Measurements from ENCODE around the gene FAM89A.

GRCh38 chr1:230089784-230090642, 23.0 kb downstream of the GALNT2 start:
- RRBS, 2 experiments: no CpG with 5 or more reads among the region's 8 CpGs

GRCh38 chr1:230143530-230144006, 76.5 kb downstream of the GALNT2 start:
- RRBS, 2 experiments: no CpG with 5 or more reads among the region's 9 CpGs

GRCh38 chr1:230381999-230382755, 44.0 kb downstream of the PGBD5 start:
- RRBS, 2 experiments: no CpG with 5 or more reads among the region's 9 CpGs

GRCh38 chr1:230459381-230459958, 33.3 kb upstream of the PGBD5 start:
- RRBS, 2 experiments: no CpG with 5 or more reads among the region's 5 CpGs

GRCh38 chr1:230705350-230706097, 8.4 kb downstream of the AGT start:
- RRBS, 2 experiments: no CpG with 5 or more reads among the region's 19 CpGs

- RRBS, 2 experiments: no CpG with 5 or more reads among the region's 24 CpGs
Observed at GRCh38 chr1:230707439-230708345, 6.2 kb downstream of the AGT start.

GRCh38 chr1:230869467-230870017, 1.2 kb upstream of the C1orf198 start:
- RRBS, 2 experiments: no CpG with 5 or more reads among the region's 5 CpGs

DNA sequence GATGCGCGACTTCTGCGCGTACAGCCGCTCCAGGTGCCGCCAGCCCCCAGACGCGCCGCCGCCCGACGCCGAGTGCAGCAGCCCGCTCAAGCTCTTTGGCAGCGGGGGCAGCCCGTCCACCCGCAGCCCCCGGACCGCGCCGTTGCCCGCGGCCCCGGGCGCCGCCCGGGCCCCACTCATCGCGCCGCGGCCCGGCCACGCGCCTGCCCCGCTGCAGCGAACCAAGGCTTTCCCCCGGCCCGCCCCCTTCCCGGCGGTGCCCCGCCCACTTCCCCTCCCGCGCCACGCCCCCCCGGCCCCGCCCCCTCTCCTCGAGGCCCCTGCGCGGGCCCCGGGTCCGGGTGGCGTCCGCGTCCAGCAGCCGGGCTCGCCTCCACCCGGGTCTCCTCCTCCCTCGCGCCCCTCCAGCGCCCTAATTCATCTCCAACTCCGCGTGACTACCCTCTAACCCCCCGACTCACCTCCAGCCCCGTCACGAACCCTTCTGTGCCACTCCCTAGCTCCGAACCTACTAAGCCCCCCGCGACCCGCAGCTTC, at the start of gene FAM89A:
TSS of gene FAM89A (minus strand) at position 223 of the 537 bp plus-strand sequence.
- RRBS, 2 experiments: under 1 to 2% methylated on average over 18 of the region's 69 CpGs

GRCh38 chr1:231240281-231240990, 539 bp downstream of the C1orf131 start:
- RRBS, 2 experiments: no CpG with 5 or more reads among the region's 21 CpGs

DNA sequence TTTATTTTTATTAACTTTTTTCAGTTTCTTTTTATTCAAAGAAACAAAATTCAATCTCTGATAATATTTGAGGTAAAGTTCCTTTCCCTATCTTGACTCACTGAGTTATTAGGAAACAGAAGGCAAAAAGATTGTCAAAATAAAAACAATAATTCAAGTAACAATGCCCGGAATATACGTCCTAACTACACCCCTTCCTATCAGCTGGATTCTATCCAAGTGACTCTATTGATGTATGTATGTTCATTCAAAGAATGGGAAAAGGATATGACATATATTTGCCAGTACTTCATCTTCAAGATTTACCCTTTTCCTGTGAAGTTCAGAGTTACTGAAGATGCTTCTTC, 13.7 kb downstream of the SPRTN start:
- RRBS, 2 experiments: no CpG with 5 or more reads among the region's 2 CpGs

DNA sequence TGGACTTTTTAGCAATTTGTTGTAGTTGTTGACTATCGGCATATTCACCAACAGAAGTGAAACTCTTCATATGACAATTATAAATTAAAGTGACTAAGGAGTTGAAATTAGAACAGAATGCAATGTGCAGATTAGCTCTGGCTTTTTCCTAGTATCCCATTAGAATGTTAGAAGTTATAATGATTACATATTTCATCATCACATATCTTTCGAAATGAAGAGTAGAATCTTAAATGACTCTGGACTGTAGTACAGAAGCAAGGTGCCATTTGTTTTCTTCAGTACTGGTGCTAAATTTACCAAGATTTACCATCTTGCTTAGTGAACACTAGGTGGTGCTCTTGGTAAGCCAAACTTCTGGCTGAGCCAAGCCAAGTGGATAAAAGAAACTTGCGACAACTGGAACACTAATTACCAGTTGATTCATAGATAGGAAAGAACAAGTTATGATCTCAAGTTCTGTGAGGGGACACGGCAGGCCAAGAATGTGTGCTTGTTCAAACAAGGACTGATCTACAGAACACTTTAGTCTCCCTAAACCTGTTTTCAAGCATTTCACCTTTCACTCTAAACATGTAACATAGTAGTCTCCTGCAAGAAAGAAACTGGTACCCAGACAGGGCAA, 19.7 kb downstream of the SPRTN start:
- RRBS, 2 experiments: no CpG with 5 or more reads among the region's 4 CpGs

DNA sequence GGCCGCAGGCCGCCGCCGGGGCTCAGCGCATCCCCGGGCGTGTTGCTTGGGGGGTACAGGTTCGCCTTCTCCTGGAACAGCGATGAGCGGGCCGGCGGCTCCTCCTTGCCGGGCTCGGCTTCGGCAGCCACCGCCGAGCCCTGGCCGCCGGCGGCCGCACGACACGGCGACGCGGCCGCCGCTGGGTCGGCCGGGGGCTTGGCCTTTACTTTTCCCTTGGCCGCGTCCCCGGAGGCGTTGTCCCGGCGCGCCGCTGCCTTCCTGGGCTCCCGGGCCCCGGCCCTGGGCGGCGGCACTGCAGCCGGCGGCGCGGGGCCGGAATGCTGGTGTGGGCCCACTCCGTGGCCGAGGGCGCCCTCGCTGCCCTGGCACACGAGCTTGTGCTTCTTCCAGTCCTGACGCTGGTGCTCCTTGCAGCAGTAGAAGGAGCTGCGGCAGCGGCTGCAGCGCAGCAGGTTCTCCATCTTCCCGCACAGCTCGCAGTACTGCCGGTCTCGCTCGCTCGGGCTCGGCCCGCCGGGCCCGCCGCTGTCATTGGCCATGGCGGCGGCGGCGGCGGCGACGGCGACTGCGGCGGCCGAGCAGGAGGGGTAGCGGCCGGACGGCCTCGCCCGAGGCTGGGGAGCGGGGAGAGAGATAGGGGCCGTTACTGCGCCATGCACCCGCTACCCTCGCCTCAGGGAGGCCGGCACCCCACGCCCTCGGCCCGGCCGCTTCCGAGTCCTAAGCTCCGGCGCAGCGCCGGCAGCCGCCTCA, 562 bp downstream of the EGLN1 start:
- RRBS, 2 experiments: 1 to 2% methylated on average over 46 of the region's 99 CpGs

- RRBS, 2 experiments: no CpG with 5 or more reads among the region's 4 CpGs
Observed at GRCh38 chr1:231605482-231605715, 21.2 kb upstream of the DISC1 start.

DNA sequence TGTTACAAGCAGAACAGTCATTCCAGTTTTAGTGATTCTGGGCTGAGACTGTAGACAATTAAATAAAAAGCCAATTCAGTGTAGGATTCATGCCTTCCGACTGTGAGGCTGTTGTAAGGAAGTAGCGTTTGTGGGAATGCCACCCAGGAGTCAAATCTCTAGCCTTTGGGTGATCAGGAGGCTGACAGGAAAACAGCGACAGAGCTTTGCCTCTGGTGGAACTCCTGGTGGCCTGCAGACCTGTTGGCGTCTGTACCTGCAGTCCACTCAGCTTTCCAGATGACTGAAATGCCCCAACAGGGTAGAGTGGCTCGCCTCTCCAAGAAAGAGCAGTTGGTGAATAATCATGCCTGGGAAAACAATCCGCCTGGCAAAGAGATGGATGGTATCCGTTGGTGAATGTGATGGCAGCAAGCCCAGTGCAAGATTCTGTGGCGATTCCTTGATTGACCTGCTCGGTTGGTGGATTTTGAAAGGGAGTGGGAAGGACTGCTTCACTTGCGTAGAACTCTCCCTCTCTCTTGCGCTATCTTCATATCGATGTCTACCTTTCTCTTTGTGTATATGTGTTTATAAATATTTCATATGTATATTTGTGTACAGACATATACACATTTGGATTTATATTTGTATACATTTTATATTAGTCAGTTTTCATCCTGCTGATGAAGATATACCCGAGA, 58.2 kb downstream of the DISC1 start:
- RRBS, 2 experiments: no CpG with 5 or more reads among the region's 13 CpGs

DNA sequence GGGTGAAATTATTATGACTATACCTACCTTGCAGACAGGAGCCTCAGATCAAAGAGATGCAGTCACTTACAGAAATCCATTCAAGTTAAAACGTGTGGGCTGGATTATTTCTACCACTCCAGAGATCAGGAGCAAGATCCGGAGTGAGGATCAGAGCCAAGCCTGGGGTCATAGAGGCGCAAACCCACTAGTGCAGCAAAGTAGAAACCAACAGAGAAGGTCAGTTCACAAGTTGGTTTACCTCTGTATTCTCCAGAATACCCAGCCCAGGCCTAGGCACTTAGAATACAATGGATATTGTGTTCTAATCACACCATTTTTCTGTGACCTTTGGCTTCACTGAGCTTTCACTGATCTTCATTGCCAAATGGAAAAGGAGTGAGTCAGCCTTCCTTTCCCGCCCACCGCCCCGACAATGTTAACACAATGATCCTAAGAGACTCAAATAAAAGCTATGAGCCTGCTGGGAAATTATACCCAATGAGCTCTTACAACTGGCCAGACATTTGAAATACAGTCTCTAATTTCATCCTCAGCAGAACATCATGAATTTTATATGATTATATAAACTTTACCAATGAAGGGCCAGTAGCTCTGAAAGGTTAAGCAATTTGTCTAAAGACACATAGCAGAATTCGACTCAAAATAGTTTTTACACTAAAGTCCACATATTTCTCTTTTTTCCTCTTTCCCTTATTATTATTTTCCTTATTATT, 252.6 kb downstream of the SIPA1L2 start:
- RRBS, 2 experiments: no CpG with 5 or more reads among the region's 7 CpGs

DNA sequence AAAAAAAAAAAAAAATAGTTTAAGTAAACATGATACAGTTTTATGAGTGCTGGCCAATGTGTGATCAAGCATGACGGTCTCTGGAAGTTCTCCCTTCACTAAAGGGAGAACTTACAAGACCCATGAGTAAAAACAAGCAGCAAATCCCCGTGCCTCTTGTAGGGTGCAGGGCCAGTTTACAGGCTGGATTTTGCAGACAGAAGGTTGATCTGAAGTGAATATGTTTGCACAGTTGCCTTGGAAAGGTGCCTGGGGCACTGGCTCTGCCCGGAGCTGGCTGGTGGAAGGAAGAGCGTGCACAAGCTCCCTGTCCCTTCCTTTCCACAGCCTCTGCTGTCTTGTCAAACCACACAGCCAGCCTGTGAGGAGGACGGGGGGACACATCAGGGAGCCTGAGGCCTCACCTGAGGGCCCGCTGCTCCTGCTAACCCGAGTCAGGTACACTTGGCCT, 251.7 kb downstream of the SIPA1L2 start:
- RRBS, 2 experiments: no CpG with 5 or more reads among the region's 7 CpGs

GRCh38 chr1:232589793-232590426, 40.0 kb downstream of the SIPA1L2 start:
- RRBS, 2 experiments: no CpG with 5 or more reads among the region's 7 CpGs

GRCh38 chr1:232632623-232632845, 2.6 kb upstream of the SIPA1L2 start:
- RRBS, 2 experiments: no CpG with 5 or more reads among the region's 8 CpGs

- RRBS, 2 experiments: no CpG with 5 or more reads among the region's 7 CpGs
Observed at GRCh38 chr1:232690311-232690644, 60.3 kb upstream of the SIPA1L2 start.

DNA sequence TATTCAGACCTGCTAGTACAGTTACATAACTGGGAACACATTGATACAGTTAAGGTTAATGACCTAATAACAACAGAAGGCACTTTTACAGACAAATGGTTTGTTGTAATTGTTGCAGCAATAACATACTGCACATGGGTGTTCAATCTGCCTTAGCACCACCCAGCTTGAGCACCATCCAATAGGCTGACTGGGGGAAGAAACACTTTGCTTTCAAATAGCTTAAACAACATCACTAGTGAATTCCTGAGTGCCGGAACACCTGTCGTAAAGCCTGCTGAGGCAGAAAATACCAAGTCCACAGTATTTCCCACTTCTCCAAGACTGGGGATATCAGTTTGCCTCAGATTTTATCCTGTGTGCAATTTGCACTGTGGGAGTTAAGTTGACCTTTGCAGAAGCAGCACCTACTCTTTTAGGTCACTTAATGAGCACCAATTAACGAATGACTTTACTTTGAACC, 40.2 kb upstream of the MAP10 start:
- RRBS, 2 experiments: no CpG with 5 or more reads among the region's 3 CpGs